Camera-type eye (tissue), 1 donor: ENCODE measurements around a stretch of chr10.

DNA sequence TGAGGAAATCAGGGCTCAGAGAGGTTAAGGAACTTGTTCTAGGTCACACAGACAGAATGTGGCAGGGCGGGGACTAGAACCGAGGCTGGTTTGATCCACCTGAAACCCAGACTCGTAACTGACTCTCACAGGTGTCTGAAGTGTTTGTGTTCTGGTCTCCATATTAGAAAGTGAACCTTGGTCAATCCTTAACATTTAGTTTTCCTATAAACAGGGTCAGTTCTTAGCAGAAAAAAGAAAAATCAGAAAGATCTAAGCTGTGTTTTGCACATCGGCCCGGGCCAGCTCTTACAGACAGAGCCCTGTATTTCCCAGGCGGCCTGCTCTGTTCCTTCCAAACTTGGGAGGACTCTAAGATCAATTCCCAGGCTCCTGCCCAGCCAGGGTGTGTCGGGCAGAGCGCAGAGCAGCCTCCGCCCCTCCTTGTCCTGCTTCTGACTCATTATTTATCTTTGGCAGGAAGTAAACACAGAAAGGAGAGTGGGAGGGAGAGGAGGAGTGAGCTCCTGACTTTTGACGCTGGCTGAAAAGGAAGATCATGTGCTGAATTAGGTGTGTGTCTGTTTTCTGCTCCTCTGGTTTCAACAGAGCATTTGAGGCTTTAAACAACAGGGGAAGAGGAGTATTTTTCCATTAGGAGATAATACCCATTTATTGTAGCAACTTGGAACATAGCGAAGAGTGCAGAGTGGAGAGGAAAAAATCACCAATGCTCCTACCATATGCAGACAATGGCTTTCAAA lies 74.1 kb downstream of the TACC2 start:
- RAMPAGE, long total RNA = no peak

GRCh38 chr10:122161066-122161465 lies 110.0 kb upstream of the BTBD16 start:
- RAMPAGE, long total RNA = no peak

DNA sequence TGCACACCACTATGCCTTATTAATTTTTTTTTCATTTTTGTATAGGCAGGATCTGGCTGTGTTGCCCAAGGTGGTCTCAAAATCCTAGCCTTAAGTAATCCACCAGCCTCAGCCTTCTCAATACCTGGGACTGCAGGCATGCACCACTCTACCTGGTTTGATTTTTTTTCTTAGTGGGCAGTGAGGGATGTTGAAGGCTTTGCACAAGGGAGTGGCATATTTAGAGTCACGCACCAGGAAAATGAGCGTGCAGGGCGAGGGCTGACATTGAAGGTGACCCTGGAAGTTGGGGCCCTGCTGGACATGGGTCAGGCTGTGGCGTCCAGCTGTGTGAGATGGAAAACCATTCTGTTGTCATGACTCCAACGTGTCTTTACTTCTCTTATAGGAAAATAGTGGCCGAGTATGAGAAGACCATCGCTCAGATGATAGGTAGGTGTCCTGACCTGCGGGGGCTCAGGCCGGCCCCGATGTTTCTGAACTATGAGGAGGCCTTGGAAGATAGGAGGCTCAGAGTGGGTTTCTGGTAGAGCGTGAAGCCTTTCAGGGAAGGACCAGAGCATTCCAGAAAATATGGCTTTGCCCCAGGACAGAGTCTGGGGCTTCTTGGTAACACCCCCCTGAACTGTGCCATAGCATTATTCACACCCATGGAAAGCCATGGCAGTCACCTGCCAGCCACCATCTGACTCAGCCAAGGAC lies 29.4 kb upstream of the BTBD16 start:
- RAMPAGE, long total RNA = no peak

DNA sequence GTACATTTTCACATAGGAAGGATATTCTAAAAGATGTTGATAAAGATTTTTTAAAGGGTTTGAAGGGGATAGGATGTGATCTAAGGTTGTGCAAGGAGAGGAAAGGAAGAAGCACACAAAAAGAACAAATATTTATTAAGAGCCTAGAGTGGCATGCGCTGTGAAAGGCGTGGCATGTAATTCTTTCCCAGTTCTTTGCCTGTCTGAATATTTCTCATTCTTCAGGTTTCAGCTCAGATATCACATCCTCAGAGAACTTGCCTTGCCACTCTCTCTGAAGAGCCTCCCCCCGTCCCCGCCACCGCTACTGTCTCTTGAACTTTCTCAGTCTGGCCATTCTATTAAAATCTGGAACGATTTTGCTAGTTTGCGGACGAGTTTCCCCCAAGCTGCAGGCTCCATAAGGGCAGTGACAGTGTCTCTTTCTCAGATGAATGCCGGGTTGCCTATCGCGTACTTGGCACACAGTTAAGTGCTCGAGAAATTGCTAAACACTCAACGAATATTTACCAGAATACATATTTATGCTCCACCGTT lies 826 bp upstream of the PLEKHA1 start:
- RAMPAGE, long total RNA = no peak

GRCh38 chr10:122400865-122401461 lies 26.5 kb downstream of the PLEKHA1 start:
- RAMPAGE, long total RNA = no peak

GRCh38 chr10:122412327-122413108 lies 38.0 kb downstream of the PLEKHA1 start:
- RAMPAGE, long total RNA = no peak

DNA sequence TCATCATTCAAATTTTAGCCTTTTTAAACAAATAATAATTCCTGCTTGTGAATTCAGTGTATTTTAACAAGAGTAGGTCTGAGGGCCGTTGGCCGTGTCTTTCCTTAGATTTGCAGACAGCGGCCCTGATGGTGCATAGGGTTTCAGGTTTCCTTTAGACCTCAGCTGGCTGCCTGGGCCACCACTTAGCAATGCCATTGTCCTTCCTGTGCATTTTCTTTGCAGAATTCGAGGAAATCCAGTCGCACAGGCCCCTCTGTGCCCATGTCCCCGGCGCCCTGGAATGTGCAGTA lies 14.1 kb downstream of the HTRA1 start:
- RAMPAGE, long total RNA = no peak

- RAMPAGE, long total RNA = no peak
These were observed 25.6 kb downstream of the ACADSB start for GRCh38 chr10:123034352-123034829.

DNA sequence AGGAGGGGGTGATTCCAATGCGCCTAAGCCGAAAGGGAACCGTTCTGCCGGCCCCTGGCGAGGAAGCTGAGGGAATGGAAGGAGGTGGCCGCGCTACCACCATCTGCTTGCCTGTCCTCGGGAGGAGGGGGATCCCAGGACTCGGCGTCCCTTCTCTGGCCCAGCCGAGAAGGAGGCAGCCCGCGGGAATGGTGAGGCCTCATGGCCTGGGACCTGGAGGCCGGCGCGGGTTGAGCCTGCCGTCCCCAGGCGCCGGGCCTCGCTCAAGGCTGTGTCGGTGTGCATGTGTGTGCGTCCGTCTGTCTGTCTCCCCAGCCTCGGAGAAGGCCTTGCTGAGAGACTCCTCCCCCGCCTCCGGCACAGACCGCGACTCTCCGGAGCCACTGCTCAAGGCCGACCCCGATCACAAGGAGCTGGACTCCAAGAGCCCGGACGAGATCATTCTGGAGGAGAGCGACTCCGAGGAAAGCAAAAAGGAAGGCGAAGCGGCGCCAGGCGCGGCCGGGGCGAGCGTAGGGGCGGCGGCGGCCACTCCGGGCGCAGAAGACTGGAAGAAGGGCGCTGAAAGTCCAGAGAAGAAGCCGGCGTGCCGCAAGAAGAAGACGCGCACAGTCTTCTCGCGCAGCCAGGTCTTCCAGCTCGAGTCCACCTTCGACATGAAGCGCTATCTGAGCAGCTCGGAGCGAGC lies 1.1 kb downstream of the HMX3 start:
- RAMPAGE, long total RNA = no peak

GRCh38 chr10:123154658-123155551 lies 703 bp downstream of the BUB3 start:
- RAMPAGE, long total RNA = no peak

DNA sequence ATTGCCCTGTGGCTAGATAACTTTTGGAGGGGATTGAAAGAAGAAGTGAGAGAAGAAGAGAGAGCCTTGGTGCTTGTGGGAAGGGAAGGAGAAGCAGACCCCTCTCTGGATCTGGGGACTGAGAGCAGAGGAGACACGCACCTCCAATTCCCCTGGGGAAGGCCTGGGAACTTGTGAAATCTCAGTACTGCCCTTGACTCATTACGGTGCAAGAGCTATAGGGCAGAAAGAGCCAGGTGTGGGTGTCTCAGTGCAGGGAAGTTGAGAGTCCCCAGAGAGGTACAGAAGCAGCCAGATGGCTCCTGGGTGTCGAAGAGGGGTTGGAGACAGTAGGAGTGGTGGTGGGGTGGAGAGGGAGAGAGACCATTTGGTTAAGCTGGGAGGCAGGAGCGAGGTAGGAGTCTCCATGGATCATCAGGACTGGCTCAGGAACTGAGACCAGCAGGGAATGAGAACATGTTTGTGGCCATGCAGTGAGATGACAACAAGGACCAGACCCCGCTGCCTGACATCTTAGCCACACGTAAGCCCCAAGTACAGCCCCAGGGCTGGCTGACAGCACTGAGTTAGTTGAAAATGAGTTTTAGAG lies 238.1 kb downstream of the BUB3 start:
- RAMPAGE, long total RNA = no peak

- RAMPAGE, long total RNA = no peak
These were observed 91.2 kb downstream of the CPXM2 start for GRCh38 chr10:123800229-123800885.

- RAMPAGE, long total RNA = no peak
These were observed 33.6 kb downstream of the CPXM2 start for GRCh38 chr10:123857921-123858463.

DNA sequence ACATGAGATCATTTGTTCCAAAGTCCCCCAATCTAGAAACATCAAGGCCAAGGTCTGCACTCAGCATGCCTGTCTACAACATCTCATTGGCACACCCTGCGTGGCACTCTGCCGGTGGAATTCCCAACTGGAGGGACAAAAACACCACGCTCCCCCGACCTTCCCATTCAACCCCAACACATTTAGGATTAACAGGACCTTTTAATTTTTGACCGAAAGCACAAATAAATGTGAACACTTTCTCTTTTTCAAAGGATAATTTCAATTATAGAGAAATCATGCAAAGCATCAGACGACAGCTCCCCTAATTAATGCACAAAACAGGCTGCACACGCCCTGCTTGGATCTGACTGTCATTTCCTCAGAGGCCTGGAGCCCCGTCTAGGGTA lies 31.3 kb downstream of the CPXM2 start:
- RAMPAGE, long total RNA = no peak

DNA sequence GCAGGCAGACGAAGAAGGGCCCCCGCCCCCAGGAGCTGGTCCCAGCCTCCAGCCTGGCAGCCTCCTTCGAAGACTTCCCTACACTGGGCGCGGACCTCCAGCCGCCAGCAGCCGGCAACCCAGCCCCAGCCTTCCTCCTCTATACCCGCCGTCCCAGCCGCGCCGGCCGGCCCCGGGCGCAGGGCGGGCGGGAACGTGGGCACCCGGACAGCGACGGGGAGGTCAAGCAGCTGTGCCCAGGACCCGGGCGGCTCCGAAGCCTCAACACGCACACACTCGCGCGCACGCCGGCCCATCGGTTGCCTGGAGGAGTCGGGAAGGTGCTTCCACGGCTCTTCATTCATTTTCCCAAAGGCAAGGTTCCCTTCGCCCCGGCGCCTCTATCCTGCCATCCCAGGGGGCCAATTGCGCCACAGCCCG lies 1.6 kb downstream of the CHST15 start:
- RAMPAGE, long total RNA = no peak

- RAMPAGE, long total RNA = no peak
These were observed 23.6 kb upstream of the CHST15 start for GRCh38 chr10:124116971-124117479.

GRCh38 chr10:124124120-124124497 lies 30.7 kb upstream of the CHST15 start:
- RAMPAGE, long total RNA = no peak

DNA sequence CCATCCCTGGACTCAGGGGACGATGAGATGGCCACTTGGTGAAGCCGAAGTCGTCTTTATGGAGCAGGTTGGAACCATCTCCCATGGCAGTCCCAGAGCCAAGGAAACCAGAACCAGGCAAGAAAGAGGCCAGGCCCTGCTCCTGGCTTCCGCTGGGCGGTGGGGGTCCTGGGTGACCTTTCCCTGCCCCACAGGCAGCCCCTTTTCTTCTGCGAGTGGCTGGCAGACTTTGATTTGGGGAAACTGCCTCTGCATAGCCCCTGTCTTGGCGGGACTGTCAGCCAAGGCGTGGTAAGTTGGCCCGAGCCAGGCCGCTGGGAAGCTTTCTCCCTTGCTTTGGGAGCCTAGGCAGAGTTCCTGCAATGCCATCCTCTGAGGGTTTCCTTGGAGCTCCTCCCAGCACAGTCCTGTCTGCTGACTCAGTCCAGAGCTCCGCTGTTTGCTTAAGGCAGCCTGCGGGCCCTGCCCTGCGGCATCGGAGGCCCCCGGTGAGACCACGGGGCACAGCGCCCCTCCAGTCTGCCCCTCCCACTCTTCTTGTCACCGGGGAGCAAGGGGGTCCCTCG lies 58.6 kb upstream of the CHST15 start:
- RAMPAGE, long total RNA = no peak

DNA sequence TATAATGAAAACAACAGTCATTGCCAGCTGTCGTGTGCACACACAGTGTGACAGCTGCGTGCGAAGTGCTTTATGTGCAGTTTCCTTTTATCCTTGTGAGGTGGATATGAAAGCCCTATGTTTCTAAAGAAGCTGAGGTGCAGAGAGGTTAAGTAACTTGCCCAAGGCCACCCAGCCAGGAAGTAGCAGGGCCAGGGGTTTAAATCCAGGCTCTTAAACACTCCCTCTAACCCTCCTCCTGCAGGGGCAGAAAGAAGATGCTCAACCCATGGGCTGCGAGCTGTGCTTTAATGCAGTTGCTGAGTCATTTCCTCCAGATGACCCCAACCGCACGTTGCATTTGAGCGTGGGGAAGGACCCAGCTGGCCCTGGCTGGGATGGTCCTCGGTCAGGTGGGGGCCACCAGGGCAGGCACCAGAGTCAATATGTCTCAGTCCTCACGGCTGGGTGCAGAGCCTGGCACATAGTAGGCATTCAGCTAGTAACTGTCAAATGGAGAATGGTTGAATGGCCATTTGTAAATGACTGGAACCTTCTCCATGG lies 128.3 kb downstream of the OAT start:
- RAMPAGE, long total RNA = no peak

GRCh38 chr10:124380865-124381635 lies 37.7 kb downstream of the OAT start:
- RAMPAGE, long total RNA = no peak